ENCODE measurements around the genes ZNF32 and ALOX5.

GRCh38 chr10:43452156-43452581, 15.3 kb downstream of the ZNF487 start:
- PRO-cap: no peak

DNA sequence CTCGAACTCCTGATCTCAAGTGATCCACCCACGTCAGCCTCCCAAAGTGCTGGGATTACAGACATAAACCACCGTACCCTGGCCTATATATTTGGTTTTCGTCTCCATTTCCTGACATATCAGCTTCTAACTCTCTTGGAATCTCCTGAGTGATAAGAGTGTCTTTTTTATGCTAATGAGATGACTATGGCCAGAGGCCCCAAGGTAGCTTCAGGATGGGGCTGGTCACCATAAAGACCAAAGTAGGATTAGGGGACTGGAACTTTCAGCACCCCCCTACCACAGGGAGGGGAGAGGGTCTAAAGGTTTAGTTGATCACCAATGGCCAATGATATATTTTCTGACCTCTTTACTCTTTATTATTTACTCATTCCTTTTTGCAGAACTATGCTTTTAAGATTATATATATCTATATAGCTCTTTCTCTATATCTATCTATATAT, 8.4 kb downstream of the ZNF32 start:
- PRO-cap: no peak

- PRO-cap: unidirectional peak, minus-strand start at chr10:43648777
Measured at GRCh38 chr10:43648555-43649521, at the start of gene ZNF32. Gene ZNF32, minus strand, starts transcription at chr10:43648881.

DNA sequence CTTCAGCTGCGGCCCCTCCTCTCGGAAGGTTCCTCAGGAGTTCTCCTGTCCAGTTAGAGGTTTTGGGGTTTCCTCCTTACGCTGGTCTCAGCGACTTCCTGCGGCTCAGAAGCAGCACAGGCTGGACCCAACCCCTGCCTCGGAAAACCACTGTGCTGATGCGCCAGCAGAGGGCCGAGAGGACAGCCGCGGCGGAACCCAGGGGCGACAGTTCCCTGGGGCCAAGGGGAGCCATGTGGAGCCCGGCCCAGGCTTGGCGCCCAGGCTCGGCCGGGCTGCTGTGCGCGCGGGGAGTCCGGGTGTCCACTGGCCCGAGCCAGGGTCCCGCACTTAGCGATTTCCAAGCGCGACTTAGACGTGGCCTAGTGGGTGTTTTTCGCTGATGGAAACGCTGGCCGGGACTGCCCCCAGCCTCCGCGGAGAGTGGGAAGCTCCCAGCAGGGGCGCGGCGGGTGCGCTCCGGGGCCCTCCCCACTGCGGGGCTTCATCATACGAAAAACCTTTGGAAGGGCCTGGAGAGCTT, 18.6 kb upstream of the ZNF32 start:
- PRO-cap: no peak

GRCh38 chr10:43827677-43828357, 179.1 kb upstream of the ZNF32 start:
- PRO-cap: no peak

GRCh38 chr10:43845948-43846942, 197.6 kb upstream of the ZNF32 start:
- PRO-cap: no peak

- PRO-cap: unidirectional peak, minus-strand start at chr10:43863920
Measured at GRCh38 chr10:43863826-43864654, 215.4 kb upstream of the ZNF32 start.

DNA sequence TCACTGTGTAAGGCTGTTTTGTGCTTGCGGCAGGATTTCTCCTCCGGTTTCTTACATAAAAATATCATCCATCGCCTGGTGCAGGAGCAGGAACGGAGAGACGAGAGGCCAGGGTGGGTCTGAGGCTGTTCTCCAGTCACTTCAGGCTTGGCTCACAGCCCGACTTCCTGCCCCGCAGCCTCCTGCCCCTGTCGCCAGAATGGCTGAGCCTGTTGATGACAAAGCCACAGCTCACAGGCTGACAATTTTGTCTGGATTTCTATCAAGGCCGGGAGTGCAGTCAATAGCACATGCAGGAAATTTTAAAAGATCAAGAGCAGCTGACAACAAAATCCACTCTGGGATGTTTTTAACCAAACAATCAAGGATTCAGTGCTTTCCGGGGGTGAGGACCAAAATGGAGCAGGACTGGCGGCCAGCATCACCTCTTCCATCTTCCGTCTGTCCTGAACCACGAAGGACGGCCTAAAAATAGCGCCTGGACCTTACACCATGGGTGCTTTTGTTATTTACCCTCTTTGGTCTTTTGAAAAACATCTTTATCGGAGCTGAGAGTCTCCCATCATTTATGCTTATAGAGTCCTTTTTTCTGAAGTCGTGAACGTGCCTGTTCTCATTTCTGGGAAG, 229.8 kb upstream of the ZNF32 start:
- PRO-cap: no peak

GRCh38 chr10:44065310-44066149, 319.4 kb downstream of the CXCL12 start:
- PRO-cap: no peak

- PRO-cap: no peak
Measured at GRCh38 chr10:44864526-44865340, 46.4 kb upstream of the TMEM72 start.

DNA sequence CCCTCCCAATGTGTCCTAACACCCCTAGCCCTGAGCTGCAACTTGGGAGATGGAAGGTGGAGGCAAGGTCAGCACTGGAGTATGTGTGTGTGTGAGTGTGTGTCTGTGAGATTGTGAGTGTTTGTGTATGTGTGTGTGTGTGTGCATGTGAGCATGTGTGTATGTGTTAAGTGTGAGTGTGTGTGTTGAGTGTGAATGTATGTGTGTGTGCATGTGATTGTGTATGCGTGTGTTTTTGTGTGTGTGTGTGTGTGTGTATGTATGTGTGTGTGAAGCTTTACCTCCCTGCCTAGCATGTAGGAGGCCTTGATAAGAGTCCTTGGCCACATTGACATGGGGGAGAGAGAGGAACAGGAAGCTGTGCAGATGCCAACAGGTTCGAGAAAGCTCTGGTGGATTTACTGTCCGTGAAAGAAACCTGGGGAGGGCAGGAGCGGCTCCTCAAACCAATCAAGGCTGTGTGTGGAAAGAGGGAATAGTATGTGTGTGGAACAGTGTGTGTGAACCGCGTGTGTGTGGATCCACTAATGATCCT, 9.3 kb downstream of the RASSF4 start:
- PRO-cap: no peak

GRCh38 chr10:44980178-44980579, 1.6 kb upstream of the DEPP1 start:
- PRO-cap: no peak

DNA sequence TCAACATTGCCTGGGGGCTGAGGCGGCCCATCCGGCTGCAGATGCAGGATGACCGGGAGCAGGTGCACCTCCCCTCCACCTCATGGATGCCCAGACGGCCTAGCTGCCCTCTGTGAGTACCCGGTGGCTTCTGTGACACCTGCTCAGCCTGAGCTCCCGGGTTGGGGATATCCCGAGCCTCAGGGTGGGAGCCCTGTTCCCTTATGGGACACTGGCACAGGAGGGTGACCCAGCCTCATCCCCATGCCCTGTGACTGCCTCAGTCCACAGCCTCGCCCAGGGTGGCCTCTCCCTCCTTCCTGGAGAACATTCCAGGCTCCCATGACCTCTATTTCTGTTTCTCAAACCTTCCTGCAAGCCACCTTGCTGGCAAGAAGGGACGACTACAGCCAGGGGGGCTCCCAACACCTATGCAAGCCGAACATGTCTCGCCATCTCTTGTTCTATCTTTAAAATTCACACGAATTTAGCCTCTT, 4.0 kb upstream of the DEPP1 start:
- PRO-cap: no peak

GRCh38 chr10:44994269-44994624, 6.5 kb upstream of the ZNF22 start:
- PRO-cap: no peak

DNA sequence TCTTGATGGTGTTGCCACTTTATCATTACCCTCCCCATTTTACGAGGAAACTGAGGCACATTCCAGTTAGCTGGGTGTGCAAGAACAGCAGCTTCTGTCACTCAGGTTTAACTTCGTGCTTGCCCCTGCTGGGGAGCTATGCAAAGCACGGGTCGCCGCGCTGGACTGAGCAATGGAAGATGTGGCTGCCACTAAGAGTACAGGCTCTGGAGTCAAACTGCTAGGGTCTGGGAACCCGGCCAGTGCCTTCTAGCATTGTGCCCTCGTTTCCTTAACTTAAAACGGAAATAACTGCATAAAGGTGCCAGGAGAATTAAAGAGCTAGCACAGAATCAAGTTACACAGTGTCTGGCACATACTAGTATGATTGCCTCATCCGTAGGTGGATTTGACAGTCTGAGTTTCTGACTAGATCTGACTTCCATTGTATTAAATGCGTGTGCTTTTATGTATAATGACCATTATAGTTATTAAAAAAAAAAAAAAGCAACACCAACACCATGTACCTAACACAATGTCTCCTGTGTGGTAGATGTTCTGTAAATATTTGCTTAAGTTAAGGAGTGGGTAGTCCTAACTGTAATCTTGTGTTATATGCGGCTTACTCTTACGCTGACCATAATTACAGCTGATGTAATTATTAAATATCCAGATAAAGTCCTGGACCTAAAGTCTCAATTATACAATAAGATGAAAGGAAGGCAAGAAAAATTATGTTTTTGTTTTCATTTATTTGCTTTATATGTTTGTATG, 865 bp downstream of the ZNF22 start:
- PRO-cap: bidirectional peak, plus-strand start at position 215 of the sequence, minus-strand start at position 251 of the sequence

- PRO-cap: bidirectional peak, plus-strand start at chr10:45374191, minus-strand start at chr10:45374050; unidirectional peak, minus-strand start at chr10:45374251
Measured at GRCh38 chr10:45373502-45374468, at the start of gene ALOX5. Gene ALOX5, plus strand, starts transcription at chr10:45374216.

DNA sequence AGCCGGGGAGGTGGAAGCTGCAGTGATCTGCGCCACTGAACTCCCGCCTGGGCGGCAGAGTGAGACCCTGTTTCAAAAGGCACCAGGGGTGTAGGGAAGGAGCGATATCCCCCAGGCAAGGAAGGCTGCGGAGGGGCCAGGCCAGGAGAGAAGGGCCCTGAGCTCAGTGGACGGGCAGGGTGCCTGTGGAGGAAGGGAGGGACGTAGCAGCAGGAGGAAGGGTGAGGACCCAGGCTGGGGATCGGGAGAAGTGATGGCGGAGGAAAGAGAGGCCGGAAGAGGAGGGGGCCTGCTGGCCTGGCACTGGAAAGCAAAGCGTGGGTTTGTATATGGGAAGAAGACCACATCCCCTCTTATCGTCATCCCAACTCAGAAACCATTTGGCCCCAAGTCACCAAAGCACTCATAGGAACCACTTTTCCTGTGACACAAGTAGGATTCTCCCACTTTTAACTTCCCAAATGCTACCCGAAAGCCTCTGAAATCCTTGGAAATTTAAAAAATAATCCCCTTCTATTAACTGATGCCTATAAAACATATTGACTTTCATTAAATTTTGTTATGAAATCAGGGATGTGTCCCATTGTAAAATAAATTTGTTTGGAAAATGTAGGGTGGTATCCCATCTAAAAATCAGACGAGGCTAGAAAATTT, 45.8 kb downstream of the ALOX5 start:
- PRO-cap: no peak

- PRO-cap: no peak
Measured at GRCh38 chr10:45557497-45558094, 22.4 kb upstream of the MARCHF8 start.

- PRO-cap: no peak
Measured at GRCh38 chr10:45971674-45972189, 557 bp upstream of the TIMM23 start.

DNA sequence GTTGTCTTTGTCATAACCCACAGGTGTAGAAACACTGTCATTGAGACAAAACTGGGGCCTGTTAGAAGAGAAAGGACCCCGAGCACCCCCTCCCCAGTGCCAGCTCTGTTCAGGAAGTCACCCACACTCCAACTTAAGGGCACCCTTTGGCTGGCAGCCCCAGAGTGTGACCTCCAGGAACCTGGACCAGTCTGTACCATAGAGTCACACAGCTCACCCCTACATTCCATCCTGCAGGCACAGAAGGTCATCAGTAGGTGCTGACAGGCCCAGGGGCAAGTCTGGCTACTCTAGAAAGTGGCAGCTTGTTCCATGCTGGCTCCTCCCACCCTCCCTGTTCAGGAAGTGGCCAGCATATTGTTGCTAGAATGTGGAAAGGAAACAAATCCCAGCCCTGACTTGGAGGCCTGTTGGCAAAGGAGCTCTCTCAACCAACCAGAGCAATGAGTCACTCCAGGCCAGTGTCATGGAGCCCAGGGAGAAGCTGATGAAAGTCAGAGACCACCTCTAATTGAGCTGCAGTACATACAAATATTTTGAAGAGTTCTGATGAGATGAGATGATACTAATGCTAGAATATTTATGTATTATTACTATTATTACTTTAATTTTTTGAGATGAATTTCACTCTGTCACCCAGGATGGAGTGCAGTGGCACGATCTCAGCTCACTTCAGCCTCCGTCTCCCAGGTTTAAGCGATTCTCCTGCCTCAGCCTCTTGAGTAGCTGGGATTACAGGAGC, 3.3 kb upstream of the NCOA4 start:
- PRO-cap: no peak

All from colonic mucosa (tissue), 1 donor.